Rectum (tissue), 1 donor: ENCODE measurements around a stretch of chr2.

DNA sequence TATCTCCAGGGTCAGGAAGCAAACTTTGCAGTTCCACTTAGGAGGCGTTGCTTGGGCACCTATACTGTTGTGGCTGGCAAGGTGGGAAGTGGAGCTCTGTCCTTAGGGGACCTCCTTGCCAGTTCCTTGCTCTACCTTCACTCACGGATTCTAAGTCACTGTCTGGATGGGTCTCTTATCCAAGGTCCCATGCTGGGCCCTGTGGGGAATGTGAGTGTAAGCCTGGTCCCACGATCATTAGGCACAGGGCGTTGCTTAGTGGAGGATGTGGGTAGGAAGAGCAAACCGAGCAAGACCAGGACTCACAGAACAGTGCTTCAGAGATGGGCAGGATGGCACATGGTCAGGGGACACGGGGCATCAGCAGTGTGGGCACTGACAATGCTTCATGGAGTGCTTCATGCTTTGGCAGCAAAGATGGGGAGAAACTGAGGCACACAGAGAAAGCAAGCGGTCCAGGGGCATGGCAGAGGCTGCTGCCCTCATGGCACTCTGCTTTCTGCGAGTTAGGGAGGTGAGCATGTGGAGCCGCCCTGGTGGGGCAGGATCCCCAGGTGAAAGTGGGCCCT is 104.8 kb downstream of the TTC7A start:
- PRO-cap: no peak

DNA sequence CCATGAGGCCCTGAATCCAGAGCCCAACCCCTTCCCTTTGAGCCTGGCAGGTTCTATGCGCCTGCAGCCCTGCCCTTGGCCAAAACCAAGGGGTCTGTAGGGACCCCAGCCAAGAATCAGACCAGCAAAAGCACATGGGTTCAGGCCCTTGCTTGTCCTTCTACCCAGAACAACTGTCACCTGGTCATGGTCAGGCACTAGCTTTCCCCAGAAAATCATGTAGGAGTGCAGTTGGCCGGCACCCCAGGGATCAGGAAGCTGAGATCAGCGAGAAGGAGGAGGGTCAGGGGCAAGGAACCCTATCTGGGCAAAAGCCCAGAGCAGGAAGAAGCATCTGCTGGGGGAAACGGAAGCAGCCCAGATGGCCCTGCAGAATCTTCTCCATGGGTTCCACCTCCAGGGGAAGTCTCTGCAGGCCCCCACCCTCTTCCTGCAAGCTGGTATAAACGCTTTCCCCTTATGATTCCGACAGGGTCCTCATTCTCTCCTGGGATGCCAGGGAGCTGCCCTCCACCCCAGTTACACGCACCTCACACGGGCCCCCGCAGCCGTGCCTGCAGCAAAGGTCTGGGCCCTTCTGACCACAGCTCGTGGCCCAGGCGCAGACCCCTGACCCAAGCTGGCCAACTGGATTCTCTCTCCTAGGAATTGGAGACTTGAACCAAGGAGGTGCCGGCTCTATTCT is 71.2 kb downstream of the STPG4 start:
- PRO-cap: no peak

GRCh38 chr2:47161320-47161908 is 6.3 kb upstream of the STPG4 start:
- PRO-cap: no peak

GRCh38 chr2:47174785-47174973 is 1.6 kb downstream of the CALM2 start:
- PRO-cap: bidirectional peak, plus-strand start at chr2:47175147, minus-strand start at chr2:47174896

GRCh38 chr2:47226582-47227304 is 50.4 kb upstream of the CALM2 start:
- PRO-cap: no peak

DNA sequence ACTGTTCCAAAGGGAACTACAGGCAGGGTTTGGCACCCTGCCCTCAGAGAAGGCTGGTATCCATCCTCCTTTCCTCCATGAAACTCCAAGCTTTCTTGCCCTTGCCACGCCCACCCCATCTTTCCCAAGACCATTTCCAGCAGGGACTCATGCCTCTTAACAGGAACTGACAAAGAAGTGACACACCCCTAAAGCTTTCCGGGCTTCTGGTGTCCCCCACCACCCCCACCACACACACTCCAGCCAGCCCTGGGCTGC is 93.3 kb upstream of the CALM2 start:
- PRO-cap: no peak

GRCh38 chr2:47357416-47357909 is 11.6 kb upstream of the EPCAM start:
- PRO-cap: no peak

- PRO-cap: bidirectional peak, plus-strand start at chr2:47373985, minus-strand start at chr2:47373899
Observed at GRCh38 chr2:47373366-47374211, 4.5 kb downstream of the EPCAM start.

DNA sequence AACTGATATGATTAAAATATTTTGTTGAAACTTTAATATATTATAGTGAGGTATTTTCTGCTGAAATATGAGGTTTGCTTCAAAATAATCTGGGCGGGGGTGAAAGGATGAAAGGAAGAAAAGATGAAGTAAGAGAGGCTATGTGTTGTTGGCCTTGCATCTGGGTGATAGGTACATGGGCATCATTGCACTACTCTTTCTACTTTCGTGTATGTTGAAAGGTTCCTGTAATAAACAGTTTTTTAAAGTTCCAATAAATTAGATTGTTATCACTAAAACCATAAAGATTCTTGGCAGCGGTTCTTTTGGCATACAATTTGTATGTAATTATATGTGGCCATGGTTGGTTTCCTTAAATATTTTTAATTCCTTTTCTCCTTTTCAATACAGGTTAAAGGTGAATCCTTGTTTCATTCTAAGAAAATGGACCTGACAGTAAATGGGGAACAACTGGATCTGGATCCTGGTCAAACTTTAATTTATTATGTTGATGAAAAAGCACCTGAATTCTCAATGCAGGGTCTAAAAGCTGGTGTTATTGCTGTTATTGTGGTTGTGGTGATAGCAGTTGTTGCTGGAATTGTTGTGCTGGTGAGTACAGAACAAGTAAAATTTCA is 10.4 kb downstream of the EPCAM start:
- PRO-cap: no peak

DNA sequence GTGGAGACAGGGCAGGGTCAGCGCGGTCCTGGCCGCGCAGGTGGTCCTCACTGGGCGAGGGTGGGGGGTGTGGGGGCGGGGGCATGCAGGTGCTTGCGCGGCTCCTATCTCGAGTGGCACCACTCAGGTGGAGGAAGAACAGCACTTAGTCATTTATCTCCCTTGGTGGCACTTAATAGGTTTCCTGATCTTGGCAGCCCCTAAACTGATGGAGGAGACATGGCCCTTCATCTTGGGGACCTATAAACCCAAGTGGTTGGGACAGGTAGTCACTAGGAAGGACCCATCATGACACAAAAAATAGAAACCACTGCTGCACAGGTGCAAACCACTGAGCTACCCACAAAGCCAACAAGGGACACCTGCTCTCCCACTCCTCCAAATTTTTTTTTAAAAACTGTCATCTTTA is 49.0 kb downstream of the KCNK12 start:
- PRO-cap: no peak

DNA sequence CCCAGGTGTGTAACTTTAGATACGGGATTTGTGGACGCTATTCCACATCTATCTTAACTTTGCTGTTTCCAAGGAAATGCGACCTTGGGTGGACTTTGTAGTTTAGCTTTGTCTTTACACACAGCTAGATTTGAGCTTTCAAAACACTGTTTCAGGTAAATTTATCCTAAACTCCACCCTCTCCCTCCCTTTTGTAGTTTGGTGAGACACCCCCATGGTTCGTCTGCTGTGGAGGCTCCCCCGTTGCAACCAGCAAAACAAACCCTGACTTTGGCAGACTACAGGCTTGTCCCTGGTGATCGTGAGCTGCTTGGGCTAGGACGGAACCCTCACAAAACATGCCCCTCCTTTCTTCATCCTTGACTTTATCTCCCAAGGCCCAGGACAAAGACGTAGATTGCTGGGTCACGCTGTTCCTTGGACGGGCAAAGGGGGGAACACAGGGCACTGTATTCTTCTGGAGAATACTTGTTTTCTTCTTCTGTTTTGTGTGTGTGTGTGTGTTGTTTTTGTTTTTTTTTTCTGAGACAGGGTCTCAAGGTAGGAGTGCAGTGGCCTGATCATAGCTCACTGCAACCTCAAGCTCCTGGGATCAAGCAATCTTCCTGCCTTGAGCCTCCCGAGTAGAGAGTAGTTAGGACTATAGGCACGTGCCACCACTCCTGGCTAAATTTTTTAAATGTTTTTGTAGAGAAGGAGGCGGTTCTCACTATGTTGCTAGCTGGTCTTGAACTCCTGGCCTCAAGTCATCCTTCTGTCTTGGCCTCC is 5.3 kb upstream of the MSH6 start:
- PRO-cap: no peak

DNA sequence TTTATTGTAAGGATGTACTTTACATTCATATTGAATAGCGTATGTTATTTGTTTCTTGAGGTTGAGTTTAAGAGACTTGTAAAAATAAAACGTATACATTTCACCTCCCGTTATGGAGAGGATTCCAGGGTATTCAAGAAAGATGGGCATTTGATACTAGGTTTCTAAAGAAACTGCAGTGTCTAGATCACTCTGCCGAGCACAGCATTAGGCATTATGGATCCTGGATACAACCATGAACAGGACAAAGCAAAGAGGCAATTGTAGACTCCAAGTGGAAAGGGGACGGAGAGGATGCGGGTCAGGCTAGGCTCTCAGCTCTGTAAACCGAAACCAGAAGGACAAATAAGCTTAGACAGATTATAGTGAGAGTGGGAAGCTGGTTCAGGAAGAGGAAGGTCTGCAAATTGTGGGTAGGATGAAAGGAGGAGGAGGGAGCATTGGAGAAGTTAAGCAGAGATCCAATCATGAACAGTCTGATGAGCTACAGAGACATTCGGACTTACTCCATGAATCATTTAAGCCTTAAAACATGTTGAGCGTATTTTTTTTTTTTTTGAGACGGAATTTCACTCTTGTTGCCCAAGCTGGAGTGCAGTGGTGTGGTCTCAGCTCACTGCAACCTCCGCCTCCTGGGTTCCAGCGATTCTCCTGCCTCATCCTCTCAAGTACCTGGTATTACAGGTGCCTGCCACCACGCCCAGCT is 3.0 kb downstream of the MSH6 start:
- PRO-cap: no peak

DNA sequence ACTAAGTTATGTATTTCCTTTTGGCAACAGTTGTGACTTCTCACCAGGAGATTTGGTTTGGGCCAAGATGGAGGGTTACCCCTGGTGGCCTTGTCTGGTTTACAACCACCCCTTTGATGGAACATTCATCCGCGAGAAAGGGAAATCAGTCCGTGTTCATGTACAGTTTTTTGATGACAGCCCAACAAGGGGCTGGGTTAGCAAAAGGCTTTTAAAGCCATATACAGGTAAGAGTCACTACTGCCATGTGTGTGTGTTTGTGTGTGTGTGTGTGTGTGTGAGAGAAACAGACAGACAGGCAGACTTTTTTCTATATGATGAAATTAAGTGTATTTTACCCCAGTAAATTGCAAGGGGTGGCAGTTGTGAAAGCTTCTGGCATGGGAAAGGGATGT is 7.9 kb downstream of the MSH6 start:
- PRO-cap: no peak

DNA sequence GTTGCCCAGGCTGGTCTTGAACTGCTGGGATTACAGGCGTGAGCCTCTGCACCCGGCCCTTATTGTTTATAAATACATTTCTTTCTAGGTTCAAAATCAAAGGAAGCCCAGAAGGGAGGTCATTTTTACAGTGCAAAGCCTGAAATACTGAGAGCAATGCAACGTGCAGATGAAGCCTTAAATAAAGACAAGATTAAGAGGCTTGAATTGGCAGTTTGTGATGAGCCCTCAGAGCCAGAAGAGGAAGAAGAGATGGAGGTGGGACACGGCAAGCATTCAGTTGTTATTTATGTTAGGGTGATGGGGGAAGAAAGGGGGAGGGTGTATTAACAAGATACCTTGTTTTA is 12.8 kb downstream of the MSH6 start:
- PRO-cap: no peak

GRCh38 chr2:47822004-47822660 is 39.2 kb downstream of the MSH6 start:
- PRO-cap: no peak

DNA sequence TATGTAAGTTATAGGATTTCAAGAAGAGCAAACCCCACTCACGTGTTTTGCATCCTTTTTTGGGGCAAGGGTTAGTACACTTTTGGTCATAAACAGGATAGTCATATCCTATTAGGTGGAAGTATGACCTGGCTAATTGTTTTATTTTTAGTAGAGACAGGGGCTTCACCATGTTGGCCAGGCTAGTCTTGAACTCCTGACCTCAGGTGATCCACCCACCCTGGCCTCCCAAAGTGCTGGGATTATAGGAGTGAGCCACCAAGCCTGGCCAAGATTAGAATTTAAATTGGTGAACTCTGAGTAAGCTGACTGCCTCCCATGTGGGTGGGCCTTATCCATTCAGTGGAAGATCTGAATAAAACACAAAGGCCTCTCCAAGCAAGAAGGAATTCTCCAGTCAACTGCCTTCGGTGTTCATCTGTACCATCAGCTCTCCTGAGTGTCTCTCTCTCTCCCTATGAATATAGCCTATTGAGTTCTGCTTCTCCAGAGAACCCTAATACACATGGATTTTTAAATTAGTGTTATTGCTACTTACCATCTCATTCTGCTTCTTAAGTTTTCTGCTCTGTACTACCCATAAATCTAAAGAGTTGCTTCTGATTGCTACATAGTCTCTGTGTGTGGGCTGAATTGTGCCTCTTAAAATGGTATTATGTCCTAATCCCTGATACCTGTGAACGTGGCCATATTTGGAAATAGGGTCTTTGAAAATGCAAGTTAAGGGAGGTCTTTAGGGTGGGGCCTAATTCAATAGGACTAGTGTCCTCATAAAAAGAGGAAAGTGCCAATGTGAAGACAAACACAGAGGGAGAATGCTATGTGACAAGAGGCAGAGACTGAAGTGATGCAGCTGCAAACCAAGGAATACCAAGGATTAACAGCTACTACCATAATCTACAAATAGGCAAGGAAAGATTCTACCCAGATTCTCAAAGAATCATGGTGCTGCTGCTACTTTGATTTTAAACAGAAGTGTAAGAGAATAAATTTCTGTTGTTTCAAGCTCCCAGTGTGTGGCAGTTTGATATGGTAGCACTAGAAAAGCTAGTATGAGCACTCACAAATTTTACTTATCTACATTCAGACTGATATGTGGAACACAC is 36.2 kb downstream of the FBXO11 start:
- PRO-cap: unidirectional peak, plus-strand start at position 385 of the sequence

- PRO-cap: no peak
Observed at GRCh38 chr2:47892332-47892967, 13.8 kb downstream of the FBXO11 start.

DNA sequence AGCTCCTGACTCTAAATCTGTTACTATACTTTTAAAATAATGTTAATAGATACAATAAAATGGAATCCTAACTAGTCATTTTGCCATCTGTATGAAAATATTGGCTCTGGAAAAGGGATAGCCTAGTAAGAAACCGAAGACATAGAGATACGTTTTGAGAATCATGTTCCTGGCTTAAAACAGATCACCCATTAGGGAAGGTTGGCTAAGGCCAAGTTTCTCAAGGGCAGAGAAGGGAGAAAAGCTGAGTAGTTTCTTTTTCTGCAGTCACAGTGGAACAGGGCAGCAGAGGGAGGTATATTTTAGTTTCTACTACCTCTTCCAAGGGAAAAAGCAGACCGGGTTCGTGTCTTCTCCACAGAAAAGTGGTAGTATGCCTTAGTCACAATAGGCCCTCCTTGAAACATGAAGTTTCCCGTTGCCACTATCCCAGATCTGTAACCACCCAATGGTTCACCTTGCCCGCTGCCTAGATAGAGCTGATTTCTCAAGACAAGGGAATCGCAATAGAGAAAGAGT is 100.4 kb upstream of the FOXN2 start:
- PRO-cap: no peak

- PRO-cap: no peak
Observed at GRCh38 chr2:48219576-48220349, 94.7 kb upstream of the FOXN2 start.

- PRO-cap: no peak
Observed at GRCh38 chr2:48420439-48421244, 19.9 kb upstream of the PPP1R21 start.